ENCODE measurements around the gene MTF2.

DNA sequence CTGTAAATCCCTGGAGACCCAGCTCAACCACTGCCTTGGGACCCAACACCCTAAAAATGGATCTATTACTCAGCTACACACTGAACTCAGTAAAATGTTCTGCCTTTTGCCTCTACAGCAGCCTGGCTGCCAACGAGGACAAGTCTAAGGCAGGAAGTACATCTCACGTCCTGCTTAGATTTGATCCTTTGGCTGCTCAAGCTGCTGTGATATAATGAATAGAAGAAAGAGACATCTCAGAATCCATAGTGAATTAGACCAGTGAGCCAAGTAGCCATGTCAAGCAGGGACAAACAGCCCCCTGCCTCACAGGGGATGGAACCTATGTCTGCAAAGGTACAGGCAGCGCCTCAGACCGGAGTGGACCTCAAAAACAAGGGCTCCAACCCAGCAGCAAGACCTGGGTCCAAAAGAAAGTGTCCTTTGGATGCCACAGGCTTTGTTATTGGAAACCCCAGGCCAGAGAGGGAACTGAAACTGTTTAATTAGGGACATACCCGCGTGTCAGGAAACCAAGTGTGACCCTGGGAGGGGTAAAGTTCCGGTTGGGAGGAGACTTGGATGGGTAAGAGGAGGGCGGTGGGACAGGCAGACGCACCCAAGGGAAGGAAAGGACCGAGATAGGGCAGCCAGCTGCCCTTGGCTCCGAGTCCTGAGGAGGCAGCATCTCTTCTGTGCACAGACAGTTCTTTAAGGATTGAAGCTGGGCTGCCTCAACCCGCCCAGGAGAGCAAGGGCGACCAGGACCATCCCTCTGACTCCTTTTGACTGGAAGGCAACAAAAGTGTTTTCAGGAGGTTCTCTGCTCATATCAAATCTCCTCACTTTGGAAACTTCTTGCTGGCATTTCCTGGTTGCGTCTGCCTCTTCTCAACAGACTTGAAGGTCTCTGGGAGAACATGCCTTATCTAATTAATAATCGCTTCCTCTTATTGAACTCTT, 71.3 kb downstream of the CDC7 start:
- PRO-cap, 2 experiments = no peak in any of the 2 experiments
- RAMPAGE, long total RNA, 5 experiments = no peak in any of the 5 experiments

DNA sequence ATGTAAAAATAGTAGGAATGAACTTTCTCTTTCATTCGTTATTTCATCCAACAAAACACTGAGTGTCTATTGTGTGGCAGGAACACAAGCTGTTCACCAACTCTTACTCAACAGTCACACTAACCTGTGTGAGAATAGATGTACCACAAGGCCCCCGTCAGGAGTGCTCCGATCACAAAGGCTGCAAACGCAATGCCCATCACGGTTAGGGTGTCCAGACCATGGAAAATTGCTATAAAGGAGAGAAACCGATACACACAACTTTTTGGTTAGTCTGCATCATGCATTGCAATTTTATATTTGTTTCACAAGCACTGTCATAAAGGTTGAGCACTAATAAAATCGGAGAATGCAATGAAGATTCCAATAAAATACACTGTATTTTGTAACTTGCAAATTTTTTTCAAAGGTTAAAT, 190.4 kb downstream of the TGFBR3 start:
- PRO-cap, 2 experiments = no peak in any of the 2 experiments
- RAMPAGE, long total RNA, 5 experiments = no peak in any of the 5 experiments

DNA sequence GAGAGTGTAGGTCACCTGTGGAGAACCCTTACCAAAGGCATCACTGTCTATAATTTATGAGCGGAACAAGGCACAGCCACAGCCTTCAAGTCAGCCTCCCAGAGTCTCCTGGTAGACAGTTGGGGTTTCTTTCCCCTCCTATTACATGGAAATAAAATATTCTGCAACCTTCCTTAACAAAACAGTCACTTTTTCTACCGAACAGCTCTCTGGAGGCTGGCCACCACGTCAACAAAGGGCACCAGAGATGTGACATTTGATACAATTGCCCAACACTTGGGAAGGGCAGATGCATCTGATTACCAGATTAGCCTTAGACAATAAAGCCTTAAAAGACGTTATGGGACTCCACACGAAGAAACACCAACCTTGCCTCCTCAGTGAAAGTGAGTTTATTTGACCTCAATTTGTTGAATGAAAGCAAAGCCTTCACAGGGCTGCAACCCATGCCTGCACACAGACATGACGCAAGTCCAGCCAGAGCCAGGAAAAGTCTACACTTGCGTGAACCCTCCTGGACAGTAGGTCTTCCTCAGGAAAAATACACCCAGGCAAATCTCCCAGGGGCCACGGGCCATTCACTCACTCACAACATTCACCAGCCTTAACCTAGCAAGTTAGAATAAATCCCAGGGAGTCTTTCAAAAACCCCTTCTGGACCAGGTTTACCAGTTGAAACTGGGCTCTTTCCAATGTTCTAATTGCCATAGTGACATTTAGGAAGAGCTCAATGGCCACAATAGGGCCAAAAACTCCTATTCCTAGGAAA, 136.1 kb downstream of the TGFBR3 start:
- PRO-cap, 2 experiments = no peak in any of the 2 experiments
- RAMPAGE, long total RNA, 5 experiments = no peak in any of the 5 experiments

GRCh38 chr1:91758087-91758458, 127.9 kb downstream of the TGFBR3 start:
- PRO-cap, 2 experiments = no peak in any of the 2 experiments
- RAMPAGE, long total RNA, 5 experiments = no peak in any of the 5 experiments

DNA sequence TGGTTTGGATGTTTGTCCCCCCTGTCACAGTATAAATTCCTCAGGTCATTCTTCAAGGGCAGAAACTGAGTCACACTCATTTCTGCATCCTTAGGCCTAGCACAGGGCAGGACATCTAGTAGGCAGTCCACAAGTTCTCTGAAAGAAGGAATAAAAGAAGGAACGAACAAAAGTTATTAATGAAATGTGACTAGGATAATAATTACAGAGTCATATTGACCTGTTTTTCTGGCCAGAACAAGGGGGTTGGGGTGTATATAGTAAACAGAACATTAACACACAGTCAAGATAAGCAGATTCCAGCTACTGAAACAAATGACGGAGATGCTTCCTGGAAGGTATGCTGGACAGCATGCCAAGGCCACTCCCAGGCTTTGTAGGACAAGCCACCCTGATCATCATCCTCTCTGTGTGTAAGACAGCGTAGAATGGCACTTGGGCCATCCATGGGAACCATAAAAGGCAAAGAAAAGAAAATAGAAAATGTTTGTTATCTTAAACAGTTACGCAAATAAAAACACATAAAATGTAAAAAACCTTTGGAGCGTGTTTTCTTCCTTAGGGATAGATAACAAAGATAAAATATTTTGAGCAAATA, 120.7 kb downstream of the TGFBR3 start:
- PRO-cap, 2 experiments = no peak in any of the 2 experiments
- RAMPAGE, long total RNA, 5 experiments = no peak in any of the 5 experiments

- PRO-cap, 2 experiments = no peak in any of the 2 experiments
- RAMPAGE, long total RNA, 5 experiments = no peak in any of the 5 experiments
Observed at GRCh38 chr1:91815792-91816015, 70.2 kb downstream of the TGFBR3 start.

DNA sequence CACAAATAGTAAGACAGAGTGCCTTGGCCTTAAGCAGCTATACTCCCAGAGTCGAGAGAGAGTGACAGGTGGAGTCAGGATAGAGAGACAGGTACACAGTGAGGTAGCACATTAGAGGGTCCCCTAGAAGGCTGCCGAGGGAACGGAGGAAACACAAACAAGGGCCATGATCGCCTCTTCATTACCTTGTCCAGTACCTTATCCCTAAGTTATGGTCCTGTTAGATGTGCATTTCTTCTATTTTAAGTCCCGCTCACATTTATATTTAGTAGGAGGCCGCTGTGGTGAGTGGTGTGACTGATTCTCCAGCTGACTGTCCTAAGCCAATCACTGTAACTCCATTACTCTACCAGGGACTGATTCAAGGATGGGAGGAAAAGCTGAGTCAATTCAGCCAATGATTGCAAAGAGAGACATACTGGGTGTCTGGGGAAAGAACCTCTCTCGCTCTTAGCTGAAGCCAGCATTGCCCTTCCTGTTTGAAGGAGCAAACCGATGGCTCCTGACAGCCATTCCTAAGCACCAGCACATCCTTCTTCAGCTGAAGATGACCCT, 59.8 kb downstream of the TGFBR3 start:
- PRO-cap, 2 experiments = no peak in any of the 2 experiments
- RAMPAGE, long total RNA, 5 experiments = no peak in any of the 5 experiments

GRCh38 chr1:91870867-91871241, 15.1 kb downstream of the TGFBR3 start:
- PRO-cap, 2 experiments = no peak in any of the 2 experiments
- RAMPAGE, long total RNA, 5 experiments = no peak in any of the 5 experiments

DNA sequence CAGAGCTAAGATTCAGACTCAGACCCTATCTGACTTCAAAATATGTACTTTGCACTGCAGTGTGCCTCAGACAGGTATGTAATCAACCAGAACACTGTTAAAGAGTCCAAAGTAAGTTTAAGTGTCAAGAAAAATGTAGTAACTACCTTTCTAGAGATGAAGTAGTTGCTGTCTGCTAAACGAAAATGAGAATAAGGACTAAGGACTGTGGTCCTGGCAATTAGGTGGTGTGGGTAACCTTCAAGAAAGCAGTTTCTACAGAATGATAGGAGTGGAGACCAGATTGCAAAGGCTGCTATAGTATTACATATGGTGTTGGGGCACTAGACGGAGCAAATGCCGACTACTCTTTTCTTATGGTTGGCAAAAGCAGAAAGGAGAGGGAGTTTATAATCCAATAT, 61.2 kb downstream of the RPAP2 start:
- PRO-cap, 2 experiments = no peak in any of the 2 experiments
- RAMPAGE, long total RNA, 5 experiments = no peak in any of the 5 experiments

- PRO-cap, 2 experiments = no peak in any of the 2 experiments
- RAMPAGE, long total RNA, 5 experiments = no peak in any of the 5 experiments
Observed at GRCh38 chr1:92842770-92843274, 11.0 kb downstream of the RPL5 start.

DNA sequence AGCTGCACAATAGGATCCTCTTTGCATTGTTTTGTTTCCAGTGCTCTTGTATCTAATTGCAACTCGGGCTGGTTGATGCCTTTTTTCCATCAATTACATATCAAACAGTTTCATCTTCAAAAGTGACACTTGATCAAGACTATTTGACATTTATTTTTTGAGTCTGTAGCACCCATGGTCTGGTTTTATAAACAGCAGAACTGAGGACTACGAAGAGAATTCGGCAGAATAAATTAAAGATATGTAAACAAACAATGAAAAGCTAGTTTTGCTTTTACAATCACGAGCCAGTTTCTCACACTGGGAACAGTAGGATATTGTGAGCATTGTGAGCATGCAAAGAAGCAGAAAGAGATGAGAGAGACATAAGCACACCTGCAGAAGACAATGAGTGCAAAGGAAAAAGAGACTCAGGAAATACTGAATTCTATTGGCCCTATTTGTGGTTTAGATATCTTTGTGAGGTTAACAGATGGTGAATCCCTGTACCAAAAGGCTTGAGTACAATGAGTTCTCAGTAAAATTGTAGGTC, 45.3 kb downstream of the RPL5 start:
- PRO-cap, 2 experiments = no peak in any of the 2 experiments
- RAMPAGE, long total RNA, 5 experiments = no peak in any of the 5 experiments

GRCh38 chr1:92960208-92960998, 859 bp downstream of the DIPK1A start:
- PRO-cap, 2 experiments = peak in 2 of 2 experiments; most common plus-strand start chr1:92960561 (in 2); most common minus-strand start chr1:92960441 (in 1)
- RAMPAGE, long total RNA, 5 experiments = no peak in any of the 5 experiments

GRCh38 chr1:93079176-93080230, at the start of gene MTF2:
TSS of gene MTF2 (plus strand) at chr1:93079283.
- PRO-cap, 2 experiments = peak in 2 of 2 experiments; most common plus-strand start chr1:93079283 (in 2)
- RAMPAGE, long total RNA, 5 experiments = start-site peak on the plus strand in 2 of 5 experiments, at chr1:93079280-93079308 at its widest, 105 to 116 reads per replicate

- PRO-cap, 2 experiments = no peak in any of the 2 experiments
- RAMPAGE, long total RNA, 5 experiments = no peak in any of the 5 experiments
Observed at GRCh38 chr1:93110138-93110710, 31.1 kb downstream of the MTF2 start.

DNA sequence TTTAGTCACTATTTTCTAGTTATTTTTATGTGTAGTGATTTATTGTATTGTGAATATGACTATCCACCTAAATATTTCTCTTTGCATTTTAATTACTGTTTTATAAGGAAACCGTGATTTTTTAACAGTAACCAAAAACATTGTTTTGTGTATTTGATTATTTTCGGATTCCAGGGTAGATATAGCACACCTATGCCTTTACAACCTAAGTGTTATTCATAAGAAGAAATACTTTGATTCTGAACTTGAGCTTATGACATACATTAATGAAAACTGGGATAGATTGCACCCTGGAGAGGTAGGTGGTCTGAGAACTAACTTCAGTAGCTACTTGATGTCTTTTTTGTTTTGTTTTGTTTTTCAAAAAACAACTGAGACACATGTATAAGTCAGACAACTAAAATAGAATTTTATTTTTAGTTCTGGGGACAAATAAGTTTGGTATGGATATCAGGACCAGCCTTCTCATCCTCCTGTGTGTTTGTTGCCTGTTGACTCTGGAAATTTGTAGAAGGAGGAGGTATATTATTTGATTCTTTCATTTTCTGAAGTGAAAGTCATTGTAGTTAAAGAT, 41.4 kb downstream of the MTF2 start:
- PRO-cap, 2 experiments = no peak in any of the 2 experiments
- RAMPAGE, long total RNA, 5 experiments = no peak in any of the 5 experiments

GRCh38 chr1:93131156-93132116, 48.8 kb downstream of the TMED5 start:
- PRO-cap, 2 experiments = no peak in any of the 2 experiments
- RAMPAGE, long total RNA, 5 experiments = no peak in any of the 5 experiments

GRCh38 chr1:93585022-93585766, 96.4 kb downstream of the BCAR3 start:
- PRO-cap, 2 experiments = peak in 2 of 2 experiments; most common plus-strand start chr1:93585368 (in 2); most common minus-strand start chr1:93585147 (in 2)
- RAMPAGE, long total RNA, 5 experiments = no peak in any of the 5 experiments

DNA sequence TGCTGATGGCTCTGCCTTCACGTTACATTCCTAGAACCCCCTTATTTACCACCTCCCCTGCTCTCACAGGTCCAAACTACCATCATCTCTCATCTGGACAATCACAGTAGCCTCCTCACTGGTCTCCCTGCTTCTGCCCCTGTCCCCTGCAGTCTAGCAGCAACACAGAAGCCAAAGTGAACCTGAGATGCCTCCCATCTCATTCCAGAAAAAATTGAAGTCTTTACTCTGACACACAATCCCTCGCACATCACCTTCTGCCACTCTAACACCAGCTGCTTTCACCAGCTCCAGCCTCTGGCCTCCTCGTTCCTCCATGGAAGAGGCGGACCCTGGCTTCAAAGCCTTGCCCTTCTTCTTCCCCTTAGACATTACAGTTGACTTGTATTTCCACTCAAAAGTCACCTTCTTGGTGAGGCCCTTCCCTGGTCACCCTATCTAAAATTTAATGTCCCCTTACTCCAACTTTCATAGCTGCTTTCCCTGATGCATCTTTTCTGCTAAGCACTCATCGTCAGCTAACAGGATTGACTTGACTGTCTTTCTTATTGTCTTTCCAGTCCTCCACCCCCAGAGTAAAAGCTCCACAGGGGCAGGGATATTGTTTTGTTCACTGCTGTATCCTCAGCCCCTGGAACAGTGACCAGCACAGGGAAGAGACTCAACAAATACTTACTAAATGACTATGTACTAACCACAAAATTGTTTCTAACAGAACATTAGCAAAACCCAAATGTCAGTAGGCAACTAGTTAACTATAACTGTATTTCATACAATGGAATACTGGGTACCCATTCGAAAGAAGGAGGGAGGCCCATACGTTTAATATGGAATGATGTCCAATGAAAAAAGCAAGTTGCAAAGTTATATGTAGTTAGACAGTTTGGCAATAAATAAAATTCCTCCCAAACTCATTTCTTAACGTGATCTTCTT, 53.2 kb downstream of the BCAR3 start:
- PRO-cap, 2 experiments = no peak in any of the 2 experiments
- RAMPAGE, long total RNA, 5 experiments = no peak in any of the 5 experiments

- PRO-cap, 2 experiments = peak in 1 of 2 experiments; most common plus-strand start chr1:93701954 (in 1); most common minus-strand start chr1:93701778 (in 1)
- RAMPAGE, long total RNA, 5 experiments = no peak in any of the 5 experiments
Observed at GRCh38 chr1:93701659-93702200, 20.1 kb upstream of the BCAR3 start.

- PRO-cap, 2 experiments = no peak in any of the 2 experiments
- RAMPAGE, long total RNA, 5 experiments = no peak in any of the 5 experiments
Observed at GRCh38 chr1:93708603-93709546, 27.2 kb upstream of the BCAR3 start.

Measured in thyroid gland (tissue), 7 donors.